Tibial artery (tissue), 1 donor: ENCODE measurements around a stretch of chr15.

DNA sequence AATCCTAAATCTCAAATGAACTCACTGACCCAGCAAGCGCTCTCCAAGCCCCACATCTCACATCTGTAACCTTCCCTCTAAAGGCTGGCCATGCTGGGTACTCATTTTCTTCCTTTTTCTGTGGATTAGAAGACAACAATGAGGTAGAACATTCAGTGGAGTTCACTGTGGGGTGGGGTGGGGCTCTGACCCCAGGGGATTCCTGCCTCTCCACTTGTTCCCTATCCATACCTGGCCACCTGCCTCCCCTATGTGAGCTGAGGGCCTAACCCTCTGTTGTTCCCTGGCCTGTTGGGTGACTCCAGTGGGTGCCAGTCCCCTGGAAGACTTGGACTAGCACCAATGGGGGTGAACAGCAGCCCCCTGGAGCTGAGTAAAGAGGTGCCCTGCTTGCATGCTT is 8.2 kb downstream of the ACAN start:
- PRO-cap: unidirectional peak, minus-strand start at position 203 of the sequence

DNA sequence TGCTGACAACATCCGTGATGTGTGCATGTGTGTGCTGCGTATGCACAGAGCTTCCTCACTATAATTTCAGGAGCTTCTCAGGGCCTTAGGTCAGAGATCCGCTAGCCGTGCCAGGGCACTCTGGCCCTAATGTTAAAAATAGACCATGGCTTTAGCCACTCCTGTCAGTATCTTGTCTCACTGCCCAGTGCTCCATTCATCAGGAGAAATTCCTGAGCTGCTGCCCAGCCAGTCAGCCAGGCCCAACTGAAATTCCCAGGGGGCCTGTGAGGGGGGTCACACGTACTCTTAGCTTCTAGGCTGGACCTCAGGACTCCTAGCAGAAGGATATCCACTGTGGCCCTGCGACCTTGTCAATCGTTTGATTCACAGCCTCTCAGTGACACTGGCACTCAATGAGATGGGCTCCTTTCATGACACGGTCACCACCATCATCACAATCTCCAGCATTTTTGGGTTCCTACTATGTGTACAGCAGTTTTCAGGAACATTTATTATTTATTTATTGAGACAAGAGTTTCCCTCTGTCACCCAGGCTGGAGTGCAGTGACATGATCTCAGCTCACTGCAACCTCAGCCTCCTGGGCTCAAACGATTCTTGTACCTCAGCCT is 69.9 kb upstream of the ABHD2 start:
- PRO-cap: bidirectional peak, plus-strand start at position 327 of the sequence, minus-strand start at position 128 of the sequence

DNA sequence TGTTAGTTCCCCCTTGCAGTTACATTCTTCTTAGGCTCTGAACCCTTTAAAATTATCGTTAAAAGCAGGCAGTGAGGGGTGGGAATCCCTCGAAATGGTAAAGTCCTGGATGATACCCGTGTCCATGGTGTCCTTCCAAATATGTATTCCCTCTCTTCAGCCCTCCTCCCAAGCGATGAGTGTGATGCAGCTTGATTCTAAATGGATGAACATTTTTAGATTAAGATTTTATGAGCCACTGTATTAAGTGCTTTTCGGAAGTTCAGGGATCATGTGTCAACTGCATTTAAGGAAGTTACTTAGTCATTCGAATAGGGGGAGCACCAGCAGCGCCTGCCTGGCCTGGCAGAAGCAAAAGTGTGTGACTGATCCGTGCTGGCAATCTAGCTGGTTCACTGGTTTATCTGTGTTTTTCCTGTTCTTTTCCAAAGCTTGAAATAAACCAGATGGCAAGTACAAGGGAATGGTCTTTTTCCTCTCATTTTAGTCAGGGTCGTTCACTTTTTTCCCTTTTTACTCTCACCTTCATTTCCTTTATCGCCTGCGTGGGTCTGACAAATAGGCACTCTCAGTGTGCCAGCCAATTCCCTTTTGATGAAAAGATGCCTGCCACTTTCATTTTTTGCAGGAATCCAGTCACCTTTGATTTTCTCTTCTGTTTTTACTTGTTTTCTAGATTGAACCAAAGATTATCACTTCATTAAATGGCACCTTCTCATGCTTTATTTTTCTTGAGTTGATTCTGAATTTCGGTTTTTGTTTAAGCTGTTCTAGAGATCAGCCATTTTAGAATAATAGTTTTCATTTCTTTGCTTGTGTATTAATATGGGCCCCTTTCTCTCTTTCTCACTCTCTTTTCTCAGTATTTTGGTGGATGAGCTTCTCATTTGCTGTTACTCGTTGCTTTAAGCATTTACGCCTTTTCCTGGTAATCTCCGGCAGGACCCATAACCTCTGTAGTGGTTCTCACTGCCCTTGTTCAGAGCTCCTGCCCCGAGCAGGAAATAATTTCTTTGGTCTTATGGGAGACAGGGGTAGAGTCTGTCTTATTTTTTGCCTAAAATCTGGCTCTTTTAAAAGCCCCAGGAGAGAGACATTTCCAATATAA is 2.7 kb downstream of the ABHD2 start:
- PRO-cap: bidirectional peak, plus-strand start at position 348 of the sequence, minus-strand start at position 203 of the sequence

GRCh38 chr15:89095363-89095711 is 7.1 kb downstream of the ABHD2 start:
- PRO-cap: no peak

- PRO-cap: no peak
Measured at GRCh38 chr15:89101099-89101547, 12.9 kb downstream of the ABHD2 start.

DNA sequence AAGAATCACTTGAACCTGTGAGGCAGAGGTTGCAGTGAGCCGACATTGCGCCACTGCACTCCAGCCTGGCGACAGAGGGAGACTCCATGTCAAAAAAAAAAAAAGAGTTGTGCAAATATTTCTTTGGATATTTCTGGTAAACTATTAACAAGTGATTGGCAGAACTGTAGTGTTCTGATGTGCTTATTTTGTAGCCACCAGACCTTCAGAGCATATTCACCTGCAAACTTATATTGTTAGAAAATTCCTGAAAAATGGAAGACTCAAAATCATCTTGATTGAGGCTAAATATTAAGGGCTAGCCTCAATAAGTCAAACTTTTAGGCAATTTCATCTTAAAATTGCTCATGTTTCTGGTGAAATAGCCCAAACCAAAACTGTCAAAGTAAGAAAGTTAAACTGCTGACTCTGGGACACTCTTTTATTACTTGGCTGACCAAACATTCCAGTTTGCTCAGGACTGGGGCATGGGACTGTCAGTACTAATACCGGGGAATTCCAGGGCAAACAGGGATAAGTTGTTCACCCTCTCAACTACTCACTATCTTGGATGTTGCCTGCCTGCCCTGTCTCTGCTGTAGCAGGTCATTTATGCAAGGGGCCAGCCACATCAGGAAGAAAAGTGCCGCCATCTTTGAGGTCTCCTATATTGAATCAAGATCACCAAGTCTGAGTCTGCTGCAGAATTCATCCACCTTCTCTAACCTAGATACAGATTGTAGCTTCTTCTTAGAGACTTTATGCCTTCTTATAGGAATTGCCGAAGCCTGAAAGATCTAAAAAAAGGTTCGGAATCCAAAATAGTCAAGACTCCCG is 37.1 kb downstream of the ABHD2 start:
- PRO-cap: no peak

- PRO-cap: no peak
Measured at GRCh38 chr15:89150844-89151425, 62.7 kb downstream of the ABHD2 start.

DNA sequence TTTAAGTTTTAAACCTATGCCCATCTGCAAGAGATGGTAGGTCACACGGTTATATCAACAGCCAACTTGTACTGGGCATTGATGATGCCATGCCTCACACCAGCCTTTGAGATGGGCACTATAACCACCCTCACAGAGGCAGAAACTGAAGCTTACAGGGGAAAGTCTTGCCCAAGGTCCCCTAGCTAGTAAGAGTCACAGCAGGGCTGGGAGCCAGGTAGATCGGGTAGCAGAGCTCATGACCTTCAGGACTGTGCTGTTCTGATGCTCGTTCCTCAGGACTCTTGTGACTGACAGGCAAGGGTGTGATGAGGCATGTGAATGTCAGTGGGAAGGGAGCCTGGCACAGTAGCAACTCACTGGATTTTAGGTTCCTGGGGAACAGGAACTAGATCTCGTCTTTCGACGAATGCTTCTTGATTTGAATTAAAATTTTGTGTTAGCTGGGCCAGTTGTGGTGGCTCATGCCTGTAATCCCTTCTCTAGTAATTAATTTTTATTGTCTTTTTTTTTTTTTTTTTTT is 65.7 kb downstream of the RLBP1 start:
- PRO-cap: no peak

DNA sequence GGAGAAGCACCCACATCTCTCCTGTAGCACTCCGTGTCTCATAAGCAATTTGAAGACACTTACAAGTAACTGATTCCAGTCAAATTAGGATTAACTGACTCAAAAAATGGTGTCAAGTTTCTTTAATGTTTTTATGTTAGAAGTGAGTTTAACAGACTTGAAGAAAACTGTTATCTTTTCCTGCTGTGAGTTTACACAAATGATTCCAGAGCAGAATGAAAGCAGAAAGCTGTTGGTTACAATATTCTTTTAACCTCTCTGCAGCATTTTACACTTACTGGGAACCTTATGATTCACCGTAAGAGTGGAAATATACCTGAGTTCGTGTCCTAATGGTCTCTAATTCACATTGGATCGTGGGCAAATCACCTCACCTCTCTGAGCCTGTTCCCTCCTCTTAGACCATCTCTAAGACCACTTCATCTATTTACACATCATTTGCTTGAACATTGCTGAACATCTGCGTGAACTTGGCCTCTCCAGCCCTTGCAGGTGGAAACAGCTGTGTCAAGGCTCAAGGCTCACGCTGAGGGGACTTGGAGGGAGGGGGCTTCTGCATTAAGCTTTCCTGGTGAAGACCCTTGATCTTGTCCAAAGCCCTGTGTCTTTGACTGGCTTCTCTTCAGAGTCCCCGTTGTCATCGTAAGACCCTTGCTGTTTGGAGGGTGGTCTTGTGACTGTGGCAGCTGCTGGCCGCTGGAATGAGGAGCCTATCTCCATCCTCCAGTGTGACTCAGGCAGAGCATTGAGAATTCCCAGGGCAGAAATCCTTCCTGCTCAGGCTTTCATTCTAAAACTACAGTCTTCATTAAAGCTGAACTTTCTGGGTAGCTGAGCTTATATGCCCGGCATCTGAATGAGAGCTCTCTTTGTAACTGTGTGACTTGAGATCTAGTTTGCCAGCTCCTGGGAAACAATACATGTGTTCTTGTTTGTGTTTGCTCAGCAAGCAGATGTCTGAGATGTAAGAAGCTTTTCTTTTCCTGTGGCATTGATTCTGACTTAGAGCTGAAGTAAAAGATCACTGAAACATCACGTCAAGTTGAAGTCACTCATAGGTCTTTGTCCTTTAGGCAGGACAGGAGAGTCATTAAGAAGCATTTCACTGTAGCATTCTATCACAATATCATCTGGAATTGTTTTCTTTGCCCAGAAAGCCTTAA is 22.7 kb downstream of the RLBP1 start:
- PRO-cap: no peak

GRCh38 chr15:89200930-89202150 is 20.0 kb downstream of the RLBP1 start:
- PRO-cap: no peak

GRCh38 chr15:89333042-89334208 is 1.2 kb downstream of the POLG start:
- PRO-cap: no peak

DNA sequence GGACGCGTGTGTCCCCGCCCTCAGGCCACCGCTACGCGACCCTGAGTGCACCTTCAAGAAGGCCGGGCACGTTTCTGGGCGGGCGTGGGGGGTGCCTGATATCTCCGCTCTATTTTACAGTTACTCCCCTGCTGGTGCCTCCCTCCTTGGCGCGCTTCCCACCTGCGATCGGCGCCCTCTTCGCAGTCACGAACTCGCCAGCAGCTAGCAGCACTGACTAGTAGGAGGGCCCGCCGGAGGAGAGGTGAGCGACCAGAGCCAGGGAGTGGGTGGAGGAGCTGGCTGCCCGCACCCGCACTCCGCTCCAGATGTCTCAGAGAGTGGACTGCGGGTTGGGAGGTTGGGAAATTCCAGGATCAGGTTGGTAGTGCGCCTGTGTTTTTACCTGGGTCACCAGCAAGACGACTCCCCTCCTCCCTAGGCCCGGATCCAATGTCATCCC is 43.3 kb upstream of the POLG start:
- PRO-cap: no peak

DNA sequence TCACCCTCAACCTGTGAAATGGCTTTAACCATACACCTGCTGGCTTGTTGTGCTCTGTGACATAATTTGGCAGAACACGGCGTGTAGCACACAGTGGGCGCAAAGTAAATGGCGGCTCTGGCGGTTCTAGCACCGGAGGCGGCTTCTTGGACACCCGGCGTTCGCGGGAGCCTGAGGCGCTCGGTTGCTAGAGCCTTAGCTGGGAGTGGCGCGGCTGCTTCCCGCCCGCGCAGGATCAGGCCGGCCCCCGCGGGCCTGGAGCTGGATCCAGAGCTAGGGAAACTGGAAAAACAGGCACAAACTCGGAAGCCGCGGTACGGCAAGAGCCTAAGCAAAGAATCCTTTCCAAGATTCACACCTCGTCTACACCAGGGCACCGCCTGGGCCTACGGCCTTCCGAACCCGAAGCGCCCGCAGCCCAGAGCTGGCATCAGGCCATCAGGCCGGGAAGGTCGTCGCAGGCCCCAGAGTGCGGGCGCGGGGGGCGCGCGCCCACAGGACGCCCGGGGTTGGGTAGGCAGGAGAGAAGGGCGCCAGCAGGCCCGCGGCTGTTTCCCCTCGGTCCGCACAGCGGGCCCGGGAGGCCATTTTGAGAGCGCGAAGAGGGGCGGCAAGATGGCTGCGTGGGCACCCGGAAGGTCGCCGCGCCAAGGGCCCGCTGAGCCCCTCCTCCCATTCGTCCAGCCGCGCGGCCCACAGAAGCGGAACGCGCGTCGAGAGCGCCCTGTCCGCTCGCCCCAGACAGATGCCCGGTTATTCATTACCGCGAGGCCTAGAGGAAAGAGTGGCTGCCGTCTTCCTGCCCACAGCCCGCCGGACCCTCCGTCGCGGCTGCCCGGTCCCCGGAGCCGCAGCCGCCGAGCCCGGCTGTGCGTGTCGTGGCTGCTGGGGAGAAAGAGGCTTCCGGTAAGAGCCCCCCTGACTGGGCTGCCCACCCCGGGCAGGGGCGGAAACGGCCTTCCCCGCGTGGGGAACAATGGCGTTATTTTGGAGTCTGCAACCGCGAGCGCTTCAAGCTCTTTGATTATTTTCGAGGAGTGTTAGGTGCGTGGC is 44.1 kb upstream of the POLG start:
- PRO-cap: no peak

- PRO-cap: no peak
Measured at GRCh38 chr15:89441288-89441876, 55.0 kb downstream of the RHCG start.

- PRO-cap: no peak
Measured at GRCh38 chr15:89791902-89792779, 16.0 kb downstream of the MESP2 start.

DNA sequence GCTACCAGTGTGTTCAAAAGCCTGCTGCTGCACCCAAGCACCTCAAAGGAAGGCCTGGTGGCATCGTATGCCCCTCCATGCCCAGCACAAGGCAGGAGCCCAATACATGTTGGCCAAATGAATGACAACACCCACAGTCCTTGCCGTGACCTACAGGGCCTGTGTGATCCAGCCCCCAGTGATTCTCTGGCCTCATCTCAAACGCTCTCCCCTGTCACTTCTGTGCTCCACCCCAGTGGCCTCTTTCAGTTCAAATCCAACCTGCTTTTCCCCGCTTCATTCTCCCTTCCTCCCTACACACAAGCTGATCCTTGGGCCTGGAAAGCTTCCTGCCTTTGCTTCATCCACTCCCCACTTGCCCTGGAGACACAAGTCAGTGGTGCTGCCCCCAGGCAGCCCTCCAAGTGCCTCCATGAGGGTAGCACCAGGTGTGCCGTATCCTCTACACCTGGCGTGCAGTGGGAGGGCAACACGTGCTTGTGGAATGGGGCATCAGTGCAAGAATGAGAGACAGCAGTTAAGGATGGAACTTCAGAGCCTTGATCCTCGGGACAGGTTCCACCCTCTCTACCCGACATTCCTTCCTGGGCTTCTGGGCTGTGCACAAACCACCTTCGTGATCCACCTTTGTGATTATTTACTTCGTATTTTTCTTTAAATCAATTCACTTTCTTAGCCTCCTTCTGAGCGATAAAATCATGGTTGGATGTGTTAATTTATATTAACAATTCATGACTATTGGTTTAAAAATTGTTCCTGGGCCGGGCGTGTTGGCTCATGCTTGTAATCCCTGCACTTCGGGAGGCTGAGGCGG is 3.8 kb downstream of the ANPEP start:
- PRO-cap: no peak

- PRO-cap: no peak
Measured at GRCh38 chr15:89857810-89858252, 36.0 kb downstream of the AP3S2 start.

GRCh38 chr15:89874873-89875340 is 18.9 kb downstream of the AP3S2 start:
- PRO-cap: no peak

DNA sequence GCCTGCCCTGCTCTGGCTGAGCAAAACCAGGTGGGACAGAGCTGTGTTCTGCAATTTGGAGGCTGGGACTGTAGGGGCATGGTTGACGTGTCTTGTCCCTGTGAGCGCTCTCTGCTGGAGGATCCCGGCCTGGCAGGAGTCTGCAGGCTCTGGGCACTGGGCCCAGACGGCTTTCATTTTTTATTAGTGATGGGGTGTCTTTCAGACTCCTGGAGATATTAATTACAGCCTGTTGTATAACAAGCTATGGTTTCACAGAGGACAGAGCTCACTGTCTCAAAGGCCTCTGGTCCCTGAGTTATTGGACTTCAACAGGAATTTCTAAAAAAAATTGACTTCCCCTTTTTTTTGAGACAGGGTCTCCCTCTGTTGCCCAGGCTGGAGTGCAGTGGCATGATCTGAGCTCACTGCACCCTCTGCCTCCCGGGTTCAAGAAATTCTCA is 29.5 kb upstream of the ZNF710 start:
- PRO-cap: no peak

DNA sequence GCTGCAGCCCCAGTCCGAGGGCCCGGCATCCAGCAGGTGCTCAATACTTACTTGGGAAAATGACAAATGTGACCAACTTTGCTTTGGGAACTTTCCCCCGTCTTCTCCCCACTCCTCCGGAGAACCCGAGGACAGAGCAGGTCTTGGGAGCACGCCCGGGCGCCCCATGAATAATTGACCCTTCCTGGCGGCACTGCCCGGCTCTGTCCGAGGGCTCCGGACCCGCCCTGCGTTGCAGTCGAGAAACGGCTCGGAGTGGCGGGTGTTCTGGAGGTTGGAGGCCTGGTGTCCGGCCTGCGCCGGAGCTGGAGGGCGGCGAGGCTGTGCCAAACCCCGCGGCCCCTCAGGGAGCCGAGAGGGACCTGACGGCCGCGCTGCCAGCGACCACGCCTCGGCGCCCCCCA is 1.1 kb upstream of the ZNF710 start:
- PRO-cap: no peak